HTR-8/SVneo (cell line): ENCODE results near the gene FAM240B.

GRCh38 chr9:37861355-37862094 lies 42.4 kb downstream of the SLC25A51 start:
- RRBS = no CpG with 5 or more reads among the region's 4 CpGs

GRCh38 chr9:37903247-37904011 lies 498 bp downstream of the SLC25A51 start:
- RRBS = 2% methylated on average over 22 of the region's 47 CpGs

DNA sequence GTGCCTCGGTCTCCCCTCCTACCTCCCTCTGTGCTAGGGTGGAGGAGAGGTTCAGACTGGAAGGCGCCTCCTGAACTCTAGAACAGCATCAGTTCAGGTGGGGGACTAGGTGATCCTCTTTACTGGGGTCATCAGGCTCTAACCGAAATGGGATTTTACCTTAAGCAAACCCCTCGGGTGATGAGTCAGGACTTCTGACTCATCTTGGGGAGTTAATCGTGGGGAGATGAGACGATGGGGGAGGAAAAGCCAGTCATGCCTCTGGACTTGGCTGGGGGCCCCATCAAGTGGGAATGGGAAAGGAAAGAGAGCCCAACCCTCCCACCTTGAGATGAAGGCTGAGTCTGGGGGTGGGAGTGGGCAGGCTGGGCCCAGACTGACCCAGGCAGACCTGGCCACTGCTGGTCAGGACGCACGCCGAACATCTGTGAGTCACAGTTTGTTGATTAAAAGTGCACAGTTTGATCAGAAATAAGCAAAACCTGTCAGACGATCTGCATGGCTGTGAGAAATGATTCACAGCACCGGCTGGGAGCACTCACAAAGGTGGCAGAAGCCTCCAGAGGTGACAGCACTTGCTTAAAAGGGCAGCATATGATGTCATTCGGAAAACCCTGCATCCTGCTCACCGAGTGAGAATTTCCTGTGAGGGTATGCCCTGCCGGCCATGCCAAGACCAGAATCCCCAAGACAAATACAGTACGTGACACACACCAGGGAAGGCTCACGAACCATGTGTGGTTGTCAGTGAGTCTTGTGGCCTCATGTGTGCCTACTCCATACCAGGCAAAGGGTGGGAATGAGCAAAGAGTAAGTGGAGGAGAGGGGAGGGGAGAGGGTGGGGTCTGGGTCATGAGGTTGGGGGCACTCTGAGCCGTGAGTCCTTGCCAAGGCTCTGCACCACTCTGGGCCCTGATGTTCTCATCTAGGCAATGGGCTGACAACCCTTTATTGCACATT lies 50.0 kb upstream of the SLC25A51 start:
- RRBS = no CpG with 5 or more reads among the region's 17 CpGs

GRCh38 chr9:37992932-37993683 lies 75.9 kb downstream of the SHB start:
- RRBS = no CpG with 5 or more reads among the region's 10 CpGs

DNA sequence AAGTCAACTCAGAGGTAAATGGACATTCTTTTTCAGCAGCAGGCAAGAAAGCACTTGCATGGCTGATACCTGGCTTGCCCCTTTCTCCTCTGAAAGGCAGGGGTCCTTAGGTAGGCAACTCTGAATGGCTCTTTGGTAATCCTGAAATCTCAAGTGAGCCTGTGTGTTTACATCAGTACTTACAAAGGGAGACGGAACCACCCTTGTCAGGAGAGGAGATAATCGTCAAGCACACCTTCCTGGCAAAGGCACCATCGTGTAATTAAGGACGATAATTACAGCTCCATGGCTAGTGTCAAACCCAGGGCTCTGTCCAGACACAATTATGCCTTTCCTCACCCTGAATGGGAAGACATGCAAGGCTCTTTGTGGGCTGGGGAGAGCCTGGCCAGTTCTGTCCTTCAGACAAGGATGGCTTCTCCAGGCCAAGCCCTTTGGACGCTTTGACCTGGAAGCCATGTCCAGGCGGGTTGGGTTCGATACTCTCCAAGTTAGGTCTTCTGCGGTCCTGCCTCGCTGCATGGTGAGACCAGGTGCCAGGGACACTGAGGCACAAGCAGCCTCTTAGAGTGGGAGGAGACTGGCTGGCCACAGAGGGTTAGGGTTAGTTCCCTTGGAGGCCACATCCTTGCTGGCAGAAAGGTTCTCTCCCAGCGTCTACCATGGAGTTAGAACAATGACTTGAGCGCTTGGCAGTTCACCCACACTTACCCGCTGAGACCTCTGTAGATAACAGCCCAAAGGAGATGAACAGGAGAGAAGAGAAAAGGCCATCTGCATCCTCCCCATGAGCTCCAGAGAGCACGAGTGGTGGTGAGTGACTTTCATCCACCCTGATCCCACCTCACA lies 67.7 kb downstream of the SHB start:
- RRBS = no CpG with 5 or more reads among the region's 13 CpGs

GRCh38 chr9:38004908-38005314 lies 64.1 kb downstream of the SHB start:
- RRBS = no CpG with 5 or more reads among the region's 7 CpGs

GRCh38 chr9:38008020-38008725 lies 60.9 kb downstream of the SHB start:
- RRBS = no CpG with 5 or more reads among the region's 10 CpGs

GRCh38 chr9:38017130-38017975 lies 51.7 kb downstream of the SHB start:
- RRBS = no CpG with 5 or more reads among the region's 16 CpGs

DNA sequence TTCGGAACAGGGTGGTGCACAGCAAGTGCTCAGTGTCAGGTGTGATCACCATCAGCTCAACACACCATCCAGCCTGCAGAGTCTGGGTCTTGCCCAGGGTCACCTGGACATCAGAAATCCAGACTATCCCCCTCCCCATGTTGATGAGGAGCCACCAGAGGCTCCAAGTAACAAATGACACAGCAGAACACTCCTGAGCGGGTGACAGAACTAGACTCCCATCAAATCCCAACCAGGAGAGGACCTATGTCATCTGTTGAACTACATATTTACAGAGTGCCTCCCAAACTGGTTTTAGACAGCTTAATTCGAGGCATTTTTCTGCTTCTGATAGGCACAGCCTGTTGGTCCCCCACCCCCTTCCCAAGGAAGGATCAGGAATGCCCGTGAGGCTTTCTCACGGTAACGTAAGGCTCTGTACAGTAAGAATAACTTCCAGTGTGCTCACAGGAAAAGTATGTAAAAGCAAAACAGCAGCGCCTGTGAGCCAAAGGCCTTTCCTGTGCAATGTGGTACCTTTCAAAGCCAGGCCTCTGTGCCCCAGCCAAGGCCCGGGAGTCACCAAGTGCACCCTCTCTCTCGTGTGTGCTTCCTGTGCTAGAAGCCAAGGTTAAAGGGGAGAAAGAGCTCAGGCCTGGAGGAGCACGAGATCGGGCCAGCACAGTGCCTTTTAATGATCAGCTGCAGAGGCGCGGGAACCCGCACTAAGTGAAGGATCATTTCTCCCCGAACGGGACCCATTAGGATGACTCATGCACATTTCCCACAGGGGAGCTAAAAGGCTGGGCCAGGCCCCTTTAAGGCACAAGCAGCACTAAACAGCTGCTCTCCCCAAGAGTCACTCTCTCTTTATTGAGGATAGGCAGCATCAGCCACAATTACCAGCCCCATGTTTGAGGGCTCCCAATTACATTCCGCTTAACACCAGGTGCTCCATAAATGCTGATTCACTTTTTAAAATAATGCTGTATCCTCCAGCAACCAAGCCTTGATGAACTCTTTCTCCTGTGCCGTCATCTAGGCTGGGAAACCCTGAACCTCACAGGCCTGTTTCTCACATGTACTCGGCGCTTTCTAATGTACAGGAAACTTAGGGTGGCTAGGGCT lies 43.0 kb downstream of the SHB start:
- RRBS = no CpG with 5 or more reads among the region's 20 CpGs

GRCh38 chr9:38046651-38047710 lies 22.0 kb downstream of the SHB start:
- RRBS = no CpG with 5 or more reads among the region's 10 CpGs

DNA sequence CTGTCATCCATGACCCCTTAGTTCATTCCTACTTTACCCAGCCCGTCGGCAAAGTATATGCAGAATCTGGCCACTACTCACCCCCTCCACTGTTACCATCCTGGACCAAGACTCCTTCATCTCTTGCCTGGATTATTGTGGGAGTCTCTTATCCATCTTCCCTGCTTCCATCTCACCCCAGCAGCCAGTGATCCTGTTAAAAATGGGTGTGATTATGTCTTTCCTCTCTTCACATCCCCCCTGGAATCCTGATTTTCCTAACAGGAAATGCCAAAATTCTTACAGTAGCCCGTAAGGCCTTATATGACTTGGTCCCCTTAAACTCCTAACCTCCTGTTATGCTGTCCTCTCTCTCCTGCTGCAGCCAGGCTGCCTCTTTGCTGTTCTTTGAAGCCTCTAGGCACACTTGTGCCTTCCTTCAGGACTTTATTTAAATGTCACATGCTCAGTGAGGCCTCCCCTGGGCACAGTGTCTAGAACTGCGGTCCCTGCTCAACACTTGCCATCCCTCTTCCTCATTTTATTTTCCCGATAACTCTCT lies 5.3 kb upstream of the SHB start:
- RRBS = no CpG with 5 or more reads among the region's 5 CpGs

GRCh38 chr9:38226595-38227499 lies 157.8 kb upstream of the SHB start:
- RRBS = 3% methylated on average over 1 of the region's 21 CpGs

- RRBS = no CpG with 5 or more reads among the region's 8 CpGs
Measured at GRCh38 chr9:38719838-38720505, at the start of gene FAM240B. Gene FAM240B, minus strand, starts transcription at chr9:38720133.

GRCh38 chr9:39809111-39810322 lies 454.0 kb downstream of the SPATA31A1 start:
- RRBS = 5% methylated on average over 4 of the region's 54 CpGs

GRCh38 chr9:41272779-41273564 lies 83.9 kb upstream of the ZNG1F start:
- RRBS = no CpG with 5 or more reads among the region's 50 CpGs

GRCh38 chr9:41663555-41663940 lies 465.7 kb downstream of the CNTNAP3B start:
- RRBS = no CpG with 5 or more reads among the region's 26 CpGs

DNA sequence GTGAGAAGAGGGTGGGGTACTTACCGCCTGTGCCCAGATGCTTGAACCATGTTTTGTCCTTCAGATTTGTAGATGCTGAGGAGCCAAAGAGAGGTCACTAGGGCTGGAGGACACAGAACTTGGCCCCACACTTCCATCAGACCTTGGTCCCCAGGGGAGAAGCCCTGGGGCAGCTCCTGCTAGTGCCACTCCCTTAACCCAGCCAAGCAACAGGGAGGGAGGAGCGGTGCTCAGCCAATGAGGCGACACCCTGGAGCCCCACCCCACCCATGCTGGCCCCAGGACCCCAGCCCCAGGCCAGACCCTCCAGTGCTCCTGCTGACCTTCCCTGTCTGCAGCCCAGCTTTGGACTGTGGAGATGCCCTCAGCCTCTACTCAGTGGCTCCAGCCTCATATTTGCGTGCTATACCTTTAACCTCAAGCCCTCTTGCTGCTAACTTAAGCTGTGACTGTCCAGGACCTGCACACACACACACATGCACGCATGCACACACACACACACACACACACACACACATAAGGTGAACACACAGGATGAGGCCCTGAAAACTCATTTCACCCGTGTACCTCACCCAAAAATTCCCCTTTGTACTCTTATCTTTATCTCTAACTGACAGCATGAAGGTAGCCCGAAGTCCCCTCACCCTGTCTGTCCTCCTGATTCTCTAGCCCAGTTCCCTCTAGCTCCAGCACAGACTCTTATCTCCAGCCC lies 942.6 kb downstream of the SPATA31A6 start:
- RRBS = no CpG with 5 or more reads among the region's 7 CpGs

GRCh38 chr9:61555059-61555345 lies 365.2 kb downstream of the SPATA31A7 start:
- RRBS = no CpG with 5 or more reads among the region's 9 CpGs

DNA sequence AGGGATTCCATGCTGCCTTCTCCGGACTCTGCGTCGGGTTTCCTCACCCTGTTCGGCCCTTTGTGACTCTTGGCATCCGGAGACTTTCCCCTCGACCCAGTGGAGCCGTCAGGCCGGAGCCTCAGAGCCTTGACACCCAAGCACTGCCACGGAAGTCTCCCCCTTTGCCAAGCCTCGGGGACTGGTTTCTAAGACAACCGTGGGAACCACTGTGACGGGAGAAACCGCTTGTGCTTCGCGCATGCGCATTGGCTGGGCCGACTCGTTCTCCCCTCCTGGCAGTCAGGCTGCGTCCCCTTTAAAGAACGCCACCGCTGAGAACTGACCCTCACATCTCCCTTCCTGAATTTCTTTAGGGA lies 672.7 kb downstream of the SPATA31A7 start:
- RRBS = no CpG with 5 or more reads among the region's 21 CpGs

DNA sequence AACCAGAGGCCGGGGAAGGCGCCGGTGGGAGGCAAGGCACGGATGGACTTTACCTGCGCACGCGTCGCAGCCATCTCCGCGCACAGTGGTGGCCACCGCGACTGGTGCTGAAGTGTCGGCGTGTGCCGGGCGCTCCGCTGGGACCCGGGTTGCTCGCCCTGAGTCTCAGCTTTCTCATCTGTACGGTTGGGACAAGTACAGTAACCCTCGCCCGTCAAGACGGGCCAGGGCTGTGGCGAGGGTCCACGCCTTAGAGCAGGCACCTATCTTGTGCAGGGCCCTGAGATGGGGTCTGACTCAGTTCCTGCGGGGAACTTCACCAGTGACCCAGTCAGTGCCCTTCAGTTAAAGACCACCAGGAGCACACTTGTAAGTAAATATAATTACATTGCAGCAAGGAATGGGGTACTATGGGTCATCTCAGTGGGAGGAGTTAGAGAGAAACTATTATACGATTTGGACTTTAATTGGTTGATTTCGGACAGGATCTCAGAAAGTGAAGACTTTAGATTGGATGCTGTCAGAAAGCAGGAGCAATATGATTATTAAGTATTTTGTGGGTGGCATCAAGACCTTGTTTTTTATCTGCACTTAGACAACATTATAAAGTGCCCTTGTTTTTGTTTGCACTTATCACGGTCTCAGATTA lies 1186.7 kb downstream of the SPATA31A7 start:
- RRBS = no CpG with 5 or more reads among the region's 29 CpGs